ENCODE data around the gene MBP.

DNA sequence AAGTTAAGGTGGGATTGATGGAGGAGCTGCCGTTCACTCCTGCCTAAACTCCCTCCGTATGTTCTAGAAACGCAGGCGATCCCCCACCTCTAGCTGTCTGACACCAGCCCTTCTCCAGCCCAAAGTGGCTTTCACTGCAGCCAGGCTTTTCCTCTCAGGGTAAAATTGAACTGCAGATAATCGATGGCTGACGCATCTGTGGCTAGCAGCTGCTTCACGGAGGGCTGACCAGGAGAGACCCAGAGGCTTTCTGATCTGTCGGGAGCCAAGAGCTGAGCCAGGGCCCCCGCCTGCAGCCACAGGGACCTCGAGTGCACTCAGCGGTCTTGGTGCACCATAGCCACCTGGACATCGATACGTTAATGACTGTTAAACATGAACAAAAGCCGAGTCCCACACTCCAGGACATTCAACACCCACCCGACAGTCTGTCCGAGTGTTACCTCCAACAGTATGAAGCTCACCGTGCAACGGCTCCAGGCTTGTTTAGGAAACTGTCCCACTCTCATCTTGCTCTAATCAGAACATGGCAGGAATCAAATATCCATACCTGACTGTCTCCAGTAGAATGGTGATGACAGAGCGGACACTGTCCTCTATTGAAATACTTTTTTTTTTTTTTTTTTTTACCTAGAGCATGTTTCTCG, 107.4 kb downstream of the MBP start:
- PRO-cap = no peak

- PRO-cap = no peak
Observed at GRCh38 chr18:77057142-77057434, 75.5 kb downstream of the MBP start.

DNA sequence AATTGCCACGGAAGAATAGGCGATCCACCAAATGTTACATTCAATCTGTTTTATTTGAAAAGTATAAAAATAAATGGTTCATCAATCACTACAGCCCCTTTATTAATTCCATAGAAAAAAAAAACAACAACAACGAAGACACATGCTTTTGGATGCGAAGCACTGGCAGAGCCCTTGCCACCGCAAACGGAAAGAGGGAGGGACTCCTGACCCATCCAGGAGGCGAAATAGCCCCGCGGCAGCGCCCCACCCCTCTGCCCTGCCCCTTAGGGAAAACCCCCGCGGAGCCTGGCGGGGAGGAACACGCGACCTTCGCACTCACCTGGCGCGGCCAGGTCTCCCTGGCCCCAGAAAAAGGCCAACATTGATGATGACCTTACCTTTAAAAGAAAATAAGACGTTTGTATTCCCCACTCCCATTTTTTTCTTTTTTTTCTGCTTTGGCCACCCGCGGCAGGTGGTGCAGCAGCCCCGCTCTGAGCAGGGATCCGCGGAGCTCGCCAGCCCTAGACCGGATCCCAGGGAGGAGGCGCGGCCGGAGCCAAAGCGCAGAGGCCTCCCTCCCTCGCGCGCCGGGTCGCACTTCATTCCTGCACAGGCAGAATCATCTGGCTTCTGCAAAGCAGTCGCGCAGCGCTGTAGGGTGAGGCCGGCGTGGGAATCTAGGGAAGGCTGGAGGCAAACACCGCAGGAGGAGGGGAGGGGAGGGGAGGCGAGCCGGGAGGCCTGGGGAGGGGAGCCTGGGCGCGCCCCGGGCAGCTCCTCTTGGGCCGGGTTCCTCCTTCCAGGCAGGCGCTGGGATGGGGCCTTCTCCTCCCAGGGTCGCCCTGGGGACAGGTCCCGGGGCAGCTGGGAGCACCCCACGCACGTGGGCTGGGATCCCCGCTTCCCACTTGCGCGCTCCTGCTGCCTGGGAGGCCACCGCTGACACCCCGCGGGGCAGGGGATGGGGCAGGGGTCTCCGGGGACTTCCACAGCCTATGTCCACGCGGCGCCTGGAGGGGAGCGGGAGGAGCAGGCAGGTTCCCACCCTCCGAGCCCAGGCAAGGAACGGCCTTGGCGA, 45.3 kb downstream of the MBP start:
- PRO-cap = no peak

DNA sequence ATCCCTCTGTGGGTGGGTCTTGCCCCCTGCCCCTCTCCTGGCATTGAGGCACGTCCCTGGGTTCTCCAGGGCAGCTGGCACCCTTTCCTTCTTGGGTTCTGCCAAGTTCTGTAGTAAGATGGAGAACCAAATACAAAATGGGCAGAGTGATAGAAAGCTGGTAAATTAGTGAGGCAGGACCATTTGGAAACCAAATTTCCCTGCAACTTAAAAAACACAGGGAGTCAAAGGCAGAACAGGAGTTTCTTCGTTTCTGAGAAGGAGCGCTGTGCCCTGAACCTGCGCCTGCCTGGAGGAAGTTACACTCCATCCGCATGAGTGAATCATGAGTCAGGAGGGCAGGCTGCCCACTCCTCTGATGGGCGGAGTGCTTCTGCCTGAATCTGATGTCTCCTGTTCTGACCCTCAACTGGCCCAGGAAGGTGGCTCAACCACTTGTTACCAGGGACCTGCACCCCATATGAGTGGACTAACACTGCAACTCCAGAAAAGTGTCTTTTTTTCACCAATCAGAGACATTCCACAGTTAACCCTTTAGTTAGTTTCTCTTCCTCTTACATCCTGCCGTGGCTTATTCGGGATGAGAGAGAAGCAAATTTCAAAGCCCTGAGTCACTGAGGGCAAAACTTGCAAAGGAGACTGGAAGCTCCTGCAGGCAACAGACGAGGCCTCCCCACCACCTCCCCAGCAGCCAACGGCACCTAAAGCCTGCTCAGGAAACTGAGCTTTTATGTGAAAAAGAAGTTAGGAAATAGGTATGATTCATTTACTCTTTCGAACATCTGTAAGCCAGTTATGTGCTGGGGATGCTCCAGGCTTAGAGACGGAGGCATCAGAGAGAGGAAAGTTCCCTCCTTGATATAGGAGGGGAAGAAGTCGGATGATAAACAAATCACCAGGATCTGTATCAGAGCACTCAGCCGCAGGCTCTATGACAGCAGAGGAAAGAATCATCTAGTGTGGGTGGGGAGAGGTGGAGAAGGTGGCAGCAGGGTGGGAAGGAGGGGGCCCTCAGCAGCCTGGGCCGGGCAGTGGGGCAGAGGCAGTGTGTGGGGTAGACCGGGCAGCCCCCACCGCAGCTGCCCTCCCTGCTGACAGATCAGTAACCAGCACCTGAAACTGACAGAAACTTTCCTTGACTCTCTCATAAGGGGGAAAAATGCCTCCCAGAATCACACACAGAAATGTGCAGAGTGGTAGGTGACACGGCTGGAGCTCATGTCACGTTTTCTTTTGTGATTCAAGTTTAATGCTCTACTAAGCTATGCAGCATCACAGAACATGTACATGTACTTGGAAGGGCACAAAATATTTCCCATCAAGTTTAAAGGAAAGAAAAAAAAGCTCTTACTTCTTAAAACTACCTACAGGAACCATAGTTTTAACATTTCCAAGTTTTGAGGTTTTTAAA, 30.9 kb downstream of the MBP start:
- PRO-cap = bidirectional peak, plus-strand start at position 661 of the sequence, minus-strand start at position 462 of the sequence

DNA sequence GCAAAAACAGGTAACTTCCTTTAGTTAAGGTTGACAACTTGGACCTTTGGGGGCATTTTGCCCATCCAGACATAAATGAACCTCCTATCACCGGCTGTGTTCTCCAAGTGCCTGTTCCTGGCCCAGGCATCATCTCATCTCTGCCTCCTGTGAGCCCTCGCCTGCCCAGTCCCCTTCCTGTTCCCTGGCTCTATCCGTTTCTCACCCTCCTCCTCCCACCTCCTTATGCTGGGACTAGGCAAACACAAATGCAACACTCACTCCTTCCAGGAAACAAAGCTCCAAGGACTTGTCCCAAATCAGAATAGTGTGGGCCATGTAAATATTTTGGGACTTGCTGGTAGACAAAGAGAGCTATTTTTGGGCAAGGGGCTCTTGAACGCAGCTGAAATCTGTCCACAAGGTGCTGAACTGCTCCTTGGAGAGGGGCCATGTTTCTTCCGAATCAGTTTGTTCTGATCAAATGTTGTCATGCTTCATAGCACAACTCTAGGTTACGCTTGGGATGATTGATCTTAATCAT, 25.3 kb downstream of the MBP start:
- PRO-cap = no peak

DNA sequence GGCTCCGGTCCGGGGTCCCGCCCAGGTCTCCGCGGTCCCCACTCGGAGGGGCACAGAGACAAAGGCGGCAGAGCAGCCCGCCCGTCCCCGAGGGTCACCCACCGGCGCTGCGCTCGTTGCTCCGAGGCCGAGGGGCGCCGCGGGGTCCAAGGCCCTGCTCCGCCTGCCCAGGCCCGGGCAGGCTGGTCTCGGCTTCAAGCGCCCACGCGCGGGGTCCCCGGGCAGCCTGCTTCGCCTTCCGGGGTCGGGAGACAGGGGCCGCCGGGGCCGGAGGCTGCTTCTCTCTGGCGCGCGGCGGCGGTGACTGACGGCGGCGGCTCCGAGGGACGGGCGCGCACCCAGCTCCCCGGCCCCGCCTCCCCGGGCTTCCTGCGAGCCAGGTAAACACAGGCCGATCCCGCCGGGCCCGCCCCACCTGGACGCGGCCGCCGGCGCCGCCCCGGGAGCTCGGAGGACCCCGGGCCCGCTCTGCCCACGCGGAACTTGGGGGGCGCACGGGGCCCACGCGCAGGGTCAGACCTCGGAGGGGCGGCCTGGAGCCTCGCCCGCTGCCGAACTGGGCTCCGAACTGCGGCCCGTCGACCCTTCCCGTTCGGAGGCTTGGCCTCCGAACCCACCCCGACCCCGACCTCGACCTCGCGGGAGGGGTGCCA, at the start of gene MBP:
Gene MBP (minus strand): TSS at position 306 of the 653 bp plus-strand sequence.
- PRO-cap = bidirectional peak, plus-strand start at position 53 of the sequence, minus-strand start outside the sequence; bidirectional peak, plus-strand start at position 414 of the sequence, minus-strand start at position 306 of the sequence

GRCh38 chr18:78546396-78546831, 433.2 kb upstream of the SALL3 start:
- PRO-cap = no peak

DNA sequence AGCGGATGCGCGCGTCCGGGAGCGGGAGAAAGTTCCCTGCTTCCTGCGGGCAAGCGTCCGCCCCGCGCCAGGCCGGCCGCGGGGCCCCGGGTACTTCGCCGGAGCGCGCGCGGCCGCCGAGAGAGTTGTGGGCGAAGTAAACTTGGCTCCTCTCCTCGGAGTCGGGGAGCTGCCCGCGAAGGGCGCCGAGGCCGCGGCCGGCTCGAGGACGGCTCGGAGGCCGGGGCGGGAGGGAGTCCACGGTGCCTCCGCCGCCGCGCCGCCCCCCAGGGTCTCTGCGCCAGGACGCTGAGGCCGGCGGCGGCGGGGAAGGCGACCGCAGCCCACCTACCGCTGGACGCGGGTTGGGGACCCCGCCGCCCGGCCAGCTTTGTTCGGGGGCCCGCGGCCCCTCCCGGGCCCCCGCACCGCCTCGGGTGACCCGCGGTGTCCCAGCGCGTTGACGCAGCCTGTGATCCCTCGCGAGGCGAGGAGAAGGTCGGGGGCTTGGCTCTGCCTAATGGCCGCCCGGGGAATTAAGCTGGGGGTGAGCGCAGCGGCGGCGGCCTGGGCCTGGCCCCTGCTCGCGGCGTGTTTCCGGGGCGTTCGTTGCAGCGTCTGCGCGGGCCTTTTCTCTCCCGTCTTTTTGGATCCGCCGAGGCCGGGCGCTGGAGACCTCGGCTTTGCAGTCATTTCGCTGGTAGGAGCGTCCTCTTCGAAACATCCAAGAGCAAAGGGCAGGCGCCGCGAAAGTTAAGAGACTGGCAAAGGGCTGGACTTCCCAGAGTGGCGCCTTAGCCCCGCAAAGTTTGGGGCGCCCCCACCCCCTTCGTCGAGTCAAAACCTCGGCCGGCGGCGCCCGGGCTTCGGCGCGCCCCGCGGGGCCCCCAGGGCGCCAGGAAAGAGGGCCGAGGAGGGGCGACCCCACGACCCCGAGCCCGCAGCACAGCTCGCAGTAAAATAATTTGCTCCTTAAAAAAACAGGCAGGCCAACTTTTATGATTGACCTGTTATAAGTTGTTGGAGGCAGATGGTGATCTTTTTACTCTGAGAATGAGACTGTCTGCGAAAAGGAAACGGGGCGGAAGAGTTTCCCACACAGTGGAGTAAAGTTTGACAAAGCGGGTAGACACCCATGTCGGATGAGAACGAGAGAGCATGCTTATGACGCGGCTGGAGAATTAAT, 1.2 kb downstream of the SALL3 start:
- PRO-cap = bidirectional peak, plus-strand start at position 278 of the sequence, minus-strand start at position 130 of the sequence; bidirectional peak, plus-strand start at position 518 of the sequence, minus-strand start at position 517 of the sequence; bidirectional peak, plus-strand start at position 612 of the sequence, minus-strand start at position 599 of the sequence

GRCh38 chr18:79146021-79146569, 76.9 kb downstream of the ATP9B start:
- PRO-cap = no peak

GRCh38 chr18:79382856-79383059, 13.0 kb upstream of the NFATC1 start:
- PRO-cap = no peak

DNA sequence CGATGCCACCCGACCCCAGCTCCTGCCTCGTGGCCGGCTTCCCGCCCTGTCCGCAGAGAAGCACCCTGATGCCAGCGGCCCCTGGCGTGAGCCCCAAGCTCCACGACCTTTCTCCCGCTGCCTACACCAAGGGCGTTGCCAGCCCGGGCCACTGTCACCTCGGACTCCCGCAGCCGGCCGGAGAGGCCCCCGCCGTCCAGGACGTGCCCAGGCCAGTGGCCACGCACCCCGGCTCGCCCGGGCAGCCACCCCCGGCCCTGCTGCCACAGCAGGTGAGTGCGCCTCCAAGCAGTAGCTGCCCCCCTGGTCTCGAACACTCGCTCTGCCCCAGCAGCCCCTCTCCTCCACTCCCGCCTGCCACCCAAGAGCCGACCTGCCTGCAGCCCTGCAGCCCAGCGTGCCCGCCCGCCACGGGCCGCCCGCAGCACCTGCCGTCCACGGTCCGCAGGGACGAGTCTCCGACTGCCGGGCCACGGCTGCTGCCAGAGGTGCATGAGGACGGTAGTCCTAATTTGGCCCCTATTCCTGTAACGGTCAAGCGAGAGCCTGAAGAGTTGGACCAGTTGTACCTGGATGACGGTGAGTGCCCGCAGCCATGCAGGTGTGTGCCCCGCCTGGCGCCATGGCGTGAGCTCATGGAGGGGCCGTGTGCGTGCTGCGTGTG, 90.8 kb downstream of the NFATC1 start:
- PRO-cap = no peak

- PRO-cap = bidirectional peak, plus-strand start at chr18:79568027, minus-strand start at chr18:79567943
Observed at GRCh38 chr18:79567635-79568327, 111.8 kb upstream of the CTDP1 start.

DNA sequence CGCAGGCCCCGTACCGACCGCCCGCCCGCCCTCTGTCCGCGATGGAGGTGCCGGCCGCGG, 134 bp downstream of the CTDP1 start:
- PRO-cap = no peak

DNA sequence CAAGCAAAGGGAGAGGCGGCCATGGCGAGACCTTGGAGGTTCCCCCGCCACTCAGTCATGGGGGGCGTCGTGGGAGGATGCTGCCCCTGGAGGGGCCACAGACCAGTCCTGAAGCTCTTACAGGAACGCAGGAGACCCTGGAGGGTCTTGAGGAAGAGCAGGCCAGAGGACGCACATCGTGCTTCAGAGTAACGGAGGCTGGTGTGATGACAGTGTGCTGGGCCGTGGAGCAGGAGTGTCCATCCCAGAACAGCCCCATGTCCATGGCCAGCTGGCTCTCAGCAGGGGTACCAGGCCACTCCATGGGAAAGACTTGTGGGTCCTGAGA, 53.0 kb upstream of the KCNG2 start:
- PRO-cap = no peak

GRCh38 chr18:79787927-79788426, 9.8 kb upstream of the KCNG2 start:
- PRO-cap = no peak

DNA sequence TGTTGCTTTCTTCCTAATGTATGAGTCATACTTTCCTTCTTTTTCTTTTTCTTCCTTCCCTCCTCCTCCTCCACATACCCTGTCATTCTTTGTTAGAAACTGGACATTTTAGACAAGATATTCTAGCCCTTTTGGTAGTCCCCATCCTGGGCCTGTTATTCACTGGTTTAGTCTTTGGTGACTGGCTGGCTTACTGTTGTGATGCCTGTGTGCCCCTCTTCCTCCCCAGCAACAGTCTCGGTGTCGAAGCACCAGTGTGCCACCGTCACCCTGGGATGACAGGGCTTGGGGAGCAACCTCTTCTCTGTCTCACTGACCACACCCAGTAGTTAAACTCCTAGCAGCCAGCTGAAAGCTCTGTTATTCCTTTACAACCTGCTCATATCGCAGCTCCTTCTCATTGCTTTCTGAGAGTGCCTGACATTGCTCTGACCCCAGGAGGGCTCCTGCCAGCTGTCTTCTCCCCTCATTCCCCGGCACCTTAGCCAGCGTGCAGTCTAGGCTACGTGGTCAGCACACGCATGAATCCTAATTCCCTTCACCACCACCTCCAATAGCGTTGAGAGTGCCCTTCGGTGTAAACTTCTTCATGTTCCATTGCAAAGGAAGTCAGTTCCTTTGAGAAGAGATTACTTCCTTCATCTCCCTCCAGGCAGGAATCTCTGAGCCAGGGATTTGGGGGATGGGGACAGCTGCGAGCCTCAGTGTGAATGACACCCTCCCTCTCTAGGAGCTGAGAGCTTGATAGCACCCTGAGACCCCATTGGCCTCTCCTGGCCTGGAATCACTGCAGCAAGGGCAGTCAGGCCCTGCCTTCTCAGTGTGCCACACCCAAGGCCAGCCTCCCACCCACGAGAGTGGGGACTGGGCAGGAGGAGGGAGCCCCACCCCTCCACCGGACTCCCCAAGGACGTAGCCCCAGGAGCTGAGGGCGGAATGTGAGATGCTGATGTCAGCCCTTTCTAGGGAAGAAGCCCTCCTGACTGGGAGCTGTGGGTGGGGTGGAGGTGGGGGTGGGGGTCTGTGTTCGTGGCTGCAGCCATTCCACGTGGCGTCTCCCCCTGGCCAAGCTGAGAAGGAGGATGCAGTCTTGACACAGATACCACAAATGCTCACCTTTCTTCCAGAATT, 53.5 kb downstream of the SLC66A2 start:
- PRO-cap = no peak

GRCh38 chr18:79934331-79935294, 16.8 kb downstream of the SLC66A2 start:
- PRO-cap = no peak

GRCh38 chr18:79940378-79940960, 11.0 kb downstream of the SLC66A2 start:
- PRO-cap = no peak

- PRO-cap = no peak
Observed at GRCh38 chr18:79945586-79946076, 5.8 kb downstream of the SLC66A2 start.

DNA sequence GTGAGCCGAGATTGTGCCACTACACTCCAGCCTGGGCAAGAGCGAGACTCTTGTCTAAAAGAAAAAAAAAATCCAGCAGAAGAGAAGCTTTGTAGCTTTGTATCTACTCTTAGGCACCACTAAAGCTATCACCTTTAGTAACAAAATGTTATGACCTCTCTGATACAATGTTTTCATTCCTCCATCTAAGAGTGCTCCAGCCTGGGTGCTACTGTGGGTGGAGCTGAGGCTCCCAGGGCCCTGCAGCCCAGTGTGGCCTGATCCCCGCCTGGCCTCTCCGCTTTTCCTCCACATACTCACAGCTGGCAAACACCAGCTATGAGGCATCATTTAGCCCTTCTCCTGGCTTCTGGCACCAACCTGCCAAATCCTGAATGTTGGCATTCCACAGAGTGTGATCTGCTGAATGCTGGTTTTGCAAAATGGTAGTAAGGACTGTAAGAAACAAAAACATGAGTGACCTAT, 4.5 kb downstream of the SLC66A2 start:
- PRO-cap = no peak

All from endodermal cell (in vitro differentiated cells).